M059J (cell line): ENCODE measurements around a stretch of chr1.

GRCh38 chr1:58763025-58763707 is 20.7 kb downstream of the JUN start:
- RAMPAGE, long total RNA, result no peak

- RAMPAGE, long total RNA, result no peak
Measured at GRCh38 chr1:58781427-58781548, 2.6 kb downstream of the JUN start.

GRCh38 chr1:58783649-58783830 is 307 bp downstream of the JUN start:
- RAMPAGE, long total RNA, result no peak

- RAMPAGE, long total RNA, result no peak
Measured at GRCh38 chr1:58784982-58785423, 1.2 kb upstream of the JUN start.

DNA sequence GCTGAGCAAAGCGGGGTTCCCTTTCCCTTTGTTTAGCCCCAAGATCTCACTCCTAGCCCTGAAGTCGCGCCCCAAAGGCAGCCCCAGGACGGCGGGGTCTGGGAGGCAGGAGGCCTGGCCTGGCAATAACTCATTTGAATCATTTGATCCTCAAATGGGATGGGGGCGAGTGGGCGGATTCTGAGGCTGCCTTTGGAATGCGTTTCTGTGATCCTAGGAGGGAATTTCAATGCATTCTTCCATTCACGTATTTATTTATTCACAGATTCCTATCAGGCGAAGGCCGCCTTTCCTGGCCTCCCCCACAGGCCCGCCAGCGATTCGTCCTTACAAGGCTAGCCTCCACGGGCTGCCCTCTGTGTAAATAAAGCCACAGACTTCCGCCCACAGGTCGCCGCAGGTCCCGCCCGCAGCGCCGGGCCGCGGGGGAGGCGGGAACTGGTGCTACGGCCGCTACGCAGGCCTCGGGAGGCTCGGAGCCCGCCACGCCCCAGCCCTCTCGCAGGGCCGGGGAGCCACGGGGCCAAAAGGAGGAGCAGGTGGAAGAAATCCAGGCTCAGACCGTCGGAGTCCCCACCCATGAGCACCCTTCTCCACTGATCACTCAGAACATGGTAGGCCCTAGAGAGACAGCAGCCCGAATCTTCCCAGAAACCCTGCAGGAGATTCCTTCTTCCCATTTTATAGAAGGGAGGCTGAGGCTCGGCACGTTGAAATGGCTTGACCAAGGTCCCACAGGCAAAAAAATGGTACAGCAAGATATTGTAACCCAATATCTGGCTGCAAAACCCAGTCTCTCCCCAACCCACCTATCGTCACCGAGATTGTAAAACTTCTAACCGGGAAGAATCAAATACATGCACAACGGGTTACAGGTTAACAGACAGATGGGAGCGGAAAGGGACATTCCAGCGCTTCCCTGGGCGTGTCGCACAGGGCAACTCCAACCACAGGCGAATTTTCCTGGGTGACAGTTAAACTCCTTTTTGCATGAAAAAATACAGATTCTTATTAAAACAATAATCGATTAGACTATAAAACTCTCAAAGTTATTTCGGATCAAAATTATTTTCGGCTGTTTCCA is 31.5 kb upstream of the JUN start:
- RAMPAGE, long total RNA, result no peak

- RAMPAGE, long total RNA, result no peak
Measured at GRCh38 chr1:58899647-58900344, 115.9 kb upstream of the JUN start.

DNA sequence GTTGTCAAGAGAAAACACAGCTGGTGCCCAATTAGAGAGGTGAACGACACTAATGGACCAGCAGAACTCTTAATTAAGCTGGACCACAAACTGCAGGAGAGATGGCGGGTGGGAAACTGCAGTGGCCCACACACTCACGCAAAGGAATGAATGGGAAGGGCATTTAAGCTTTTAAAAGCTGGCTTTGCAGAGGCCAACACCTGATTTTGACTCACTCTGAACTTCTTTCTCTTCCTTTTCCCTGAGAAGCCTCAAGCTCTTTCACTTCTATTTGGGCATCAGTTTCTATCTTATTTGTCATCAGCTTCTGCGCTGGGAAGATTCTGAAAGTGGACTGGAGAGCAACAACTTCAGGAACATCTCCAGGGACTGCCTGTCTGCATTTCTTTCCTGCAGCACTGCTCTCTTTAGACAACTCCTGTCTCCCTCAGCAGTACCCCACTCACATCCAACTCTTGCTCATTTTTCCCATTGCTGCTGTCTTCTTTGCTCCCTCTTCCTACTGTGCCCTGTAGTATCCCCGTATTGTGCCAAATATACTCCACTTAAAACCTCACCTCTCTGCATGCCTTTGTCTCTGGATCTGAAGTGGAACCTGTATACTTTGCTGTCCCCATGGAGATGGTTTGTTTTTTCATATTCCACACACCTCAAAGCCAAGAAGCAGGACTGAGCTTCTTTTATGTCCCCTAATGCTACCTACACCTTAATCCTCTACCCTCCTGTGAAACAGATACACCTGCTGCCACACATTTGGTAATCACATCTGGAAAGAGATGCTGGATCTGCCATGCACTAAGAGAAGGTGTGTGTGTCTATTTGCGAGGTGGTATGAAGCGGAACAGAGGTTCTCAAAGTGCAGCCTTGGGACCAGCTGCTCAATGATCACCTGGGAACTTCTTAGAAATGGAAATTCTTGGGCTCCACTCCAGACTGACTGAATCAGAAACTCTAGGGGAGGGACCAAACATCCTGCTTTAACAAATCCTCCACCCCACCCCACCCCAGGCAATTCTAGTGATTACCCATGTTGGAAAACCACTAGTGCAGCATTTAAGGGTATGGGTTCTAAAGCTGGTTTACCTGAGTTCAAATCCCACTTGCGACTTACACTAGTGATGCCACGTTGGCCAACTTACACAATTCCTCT is 143.5 kb upstream of the JUN start:
- RAMPAGE, long total RNA, result no peak

GRCh38 chr1:58955008-58955354 is 171.1 kb upstream of the JUN start:
- RAMPAGE, long total RNA, result no peak

- RAMPAGE, long total RNA, result no peak
Measured at GRCh38 chr1:59071267-59071987, 225.5 kb upstream of the FGGY start.

DNA sequence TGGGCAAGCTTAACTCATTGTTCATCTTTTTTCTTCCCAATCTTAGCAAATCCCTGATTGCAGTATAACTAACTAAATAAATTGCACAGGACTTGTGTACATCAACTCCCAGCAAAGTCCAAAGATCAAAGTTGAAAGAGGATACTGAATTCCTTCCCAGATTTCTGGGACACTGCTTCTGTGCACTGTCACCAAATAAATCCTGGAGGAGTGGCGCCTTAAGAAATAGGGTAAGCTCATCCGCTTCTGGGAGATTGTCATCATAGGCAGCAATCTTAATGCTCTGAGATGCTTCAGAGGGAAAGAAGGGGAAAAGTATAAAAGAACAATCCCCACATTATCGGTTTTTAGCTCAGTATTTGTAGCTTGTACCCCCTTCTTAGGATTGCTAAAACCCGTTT is 19.2 kb downstream of the FGGY start:
- RAMPAGE, long total RNA, result no peak

- RAMPAGE, long total RNA, result no peak
Measured at GRCh38 chr1:59370029-59370454, 73.1 kb downstream of the FGGY start.

DNA sequence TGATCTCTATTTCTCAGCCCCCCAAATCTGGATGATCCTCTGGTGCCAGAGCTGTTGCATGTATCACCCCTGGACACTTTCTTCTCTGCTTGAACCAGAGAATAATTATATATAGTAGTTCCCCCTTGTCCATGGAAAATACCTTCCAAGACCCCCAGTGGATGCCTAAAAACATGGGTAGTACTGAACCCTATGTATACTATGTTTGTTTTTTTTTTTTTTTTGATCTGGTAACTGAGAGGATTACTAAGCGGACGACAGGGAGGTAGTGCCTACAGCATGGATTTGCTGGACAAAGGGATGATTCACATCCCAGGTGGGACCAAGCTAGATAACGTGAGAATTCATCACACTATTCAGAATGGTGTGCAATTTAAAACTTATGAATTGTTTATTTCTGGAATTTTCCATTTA is 202.2 kb downstream of the FGGY start:
- RAMPAGE, long total RNA, result no peak

GRCh38 chr1:59499624-59499976 is 202.7 kb downstream of the FGGY start:
- RAMPAGE, long total RNA, result no peak

- RAMPAGE, long total RNA, result no peak
Measured at GRCh38 chr1:59515253-59515816, 218.4 kb downstream of the FGGY start.

DNA sequence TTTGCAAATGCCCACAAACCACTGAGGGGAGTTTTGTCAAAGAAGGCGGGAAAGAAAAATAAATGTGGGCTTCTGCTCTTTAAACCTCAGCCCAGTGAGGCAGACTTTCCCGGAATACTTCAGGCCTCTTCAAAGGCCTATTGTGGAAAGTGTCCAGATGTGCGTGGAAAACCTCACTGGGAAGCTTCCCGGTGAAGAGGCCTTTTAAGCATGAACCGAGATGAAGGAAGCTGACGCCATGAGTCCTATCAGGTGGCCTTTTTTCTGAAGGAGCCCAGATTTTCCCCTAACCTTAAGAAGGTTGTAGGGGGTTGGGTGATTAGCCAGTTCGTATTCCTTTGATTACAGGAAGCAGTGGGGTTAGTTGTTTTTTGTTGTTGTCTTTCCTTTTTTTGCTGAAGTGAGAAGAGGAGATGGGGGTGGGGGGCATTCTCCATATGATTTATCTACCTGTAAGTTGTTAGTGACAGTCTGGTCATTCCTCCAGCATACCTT is 83.5 kb upstream of the HOOK1 start:
- RAMPAGE, long total RNA, result no peak

GRCh38 chr1:59733361-59734021 is 81.3 kb upstream of the HOOK1 start:
- RAMPAGE, long total RNA, result no peak

DNA sequence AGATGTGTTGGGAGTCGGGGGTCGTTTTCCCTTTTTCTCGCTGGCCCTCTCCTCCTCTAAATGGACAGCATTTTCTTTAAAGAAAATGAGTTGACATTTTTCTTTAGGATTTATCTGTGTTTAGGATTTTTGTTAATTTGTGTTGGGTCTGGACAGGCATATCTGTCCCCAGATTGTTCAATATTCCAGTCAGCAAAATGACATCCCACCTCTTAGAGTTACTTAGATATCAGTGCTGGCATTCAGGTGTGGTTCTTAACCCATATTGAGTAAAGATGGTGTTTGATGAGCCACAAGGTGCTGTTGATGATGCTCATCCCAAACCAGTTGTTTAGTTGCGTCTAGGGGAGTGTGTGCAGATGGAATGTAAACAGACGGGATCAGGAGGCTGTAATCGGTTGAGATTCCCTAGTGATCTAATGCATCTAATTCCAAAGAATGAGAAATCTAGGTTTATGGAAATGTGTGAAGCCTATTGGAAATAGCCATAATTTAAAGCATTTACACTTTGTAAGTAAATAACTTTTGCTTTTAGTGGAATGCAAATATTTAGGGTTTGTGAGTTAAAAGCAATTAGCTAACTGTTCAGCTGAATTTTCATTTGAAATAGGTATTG is 1.1 kb downstream of the HOOK1 start:
- RAMPAGE, long total RNA, result no peak

GRCh38 chr1:59936205-59936747 is 9.7 kb upstream of the CYP2J2 start:
- RAMPAGE, long total RNA, result no peak

DNA sequence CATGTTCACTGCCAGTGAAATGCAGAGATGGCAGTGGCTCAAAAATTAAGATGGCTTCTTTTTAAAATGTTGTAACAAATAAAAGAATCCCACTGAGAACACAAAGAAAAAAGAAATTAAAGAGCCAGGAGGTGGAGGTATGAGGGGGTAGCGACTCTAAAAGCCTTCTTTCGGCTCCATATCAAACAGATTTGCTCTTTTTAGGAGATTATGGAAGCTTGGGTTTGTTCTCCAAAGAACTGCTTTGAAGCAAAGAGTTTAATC is 226.9 kb upstream of the NFIA start:
- RAMPAGE, long total RNA, result no peak

GRCh38 chr1:60923805-60924027 is 158.6 kb upstream of the NFIA start:
- RAMPAGE, long total RNA, result no peak